Melanocyte of skin (primary cell): ENCODE measurements around the gene PDE6A.

- CAGE, long polyA plus RNA, 2 experiments, result no peak in any of the 2 experiments
Measured at GRCh38 chr5:148826888-148827244, 455 bp downstream of the ADRB2 start.

GRCh38 chr5:148844575-148845348, 18.4 kb downstream of the ADRB2 start:
- CAGE, long polyA plus RNA, 2 experiments, result no peak in any of the 2 experiments

DNA sequence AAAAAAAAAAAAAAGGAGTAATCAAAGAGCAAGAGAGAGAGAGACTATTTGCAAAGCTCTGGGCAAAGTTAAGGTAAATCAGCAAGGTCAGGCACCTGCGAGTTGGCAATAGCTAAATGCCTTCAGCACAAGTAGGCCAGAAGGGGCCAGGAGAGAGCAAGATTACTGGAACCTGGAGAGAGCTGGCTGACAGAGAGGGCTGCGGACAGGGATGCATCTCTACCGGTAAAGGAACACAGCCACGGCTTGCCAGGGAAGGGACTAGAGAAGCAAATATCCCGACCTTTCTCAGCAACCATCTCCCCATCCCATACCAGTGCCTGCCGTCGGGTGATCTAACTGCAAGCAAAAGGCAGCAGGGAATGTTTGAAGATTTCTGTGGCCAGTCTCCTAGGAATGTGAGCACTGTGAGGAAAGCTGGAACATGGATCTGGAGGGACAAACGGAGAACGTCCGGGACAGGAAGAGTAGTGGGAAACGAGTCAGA, 15.9 kb upstream of the ABLIM3 start:
- CAGE, long polyA plus RNA, 2 experiments, result no peak in any of the 2 experiments

GRCh38 chr5:149258869-149259670, 12.6 kb upstream of the AFAP1L1 start:
- CAGE, long polyA plus RNA, 2 experiments, result no peak in any of the 2 experiments

GRCh38 chr5:149405157-149406180, 26.4 kb upstream of the IL17B start:
- CAGE, long polyA plus RNA, 2 experiments, result no peak in any of the 2 experiments

GRCh38 chr5:149466222-149467290, 84.7 kb downstream of the CSNK1A1 start:
- CAGE, long polyA plus RNA, 2 experiments, result no peak in any of the 2 experiments

DNA sequence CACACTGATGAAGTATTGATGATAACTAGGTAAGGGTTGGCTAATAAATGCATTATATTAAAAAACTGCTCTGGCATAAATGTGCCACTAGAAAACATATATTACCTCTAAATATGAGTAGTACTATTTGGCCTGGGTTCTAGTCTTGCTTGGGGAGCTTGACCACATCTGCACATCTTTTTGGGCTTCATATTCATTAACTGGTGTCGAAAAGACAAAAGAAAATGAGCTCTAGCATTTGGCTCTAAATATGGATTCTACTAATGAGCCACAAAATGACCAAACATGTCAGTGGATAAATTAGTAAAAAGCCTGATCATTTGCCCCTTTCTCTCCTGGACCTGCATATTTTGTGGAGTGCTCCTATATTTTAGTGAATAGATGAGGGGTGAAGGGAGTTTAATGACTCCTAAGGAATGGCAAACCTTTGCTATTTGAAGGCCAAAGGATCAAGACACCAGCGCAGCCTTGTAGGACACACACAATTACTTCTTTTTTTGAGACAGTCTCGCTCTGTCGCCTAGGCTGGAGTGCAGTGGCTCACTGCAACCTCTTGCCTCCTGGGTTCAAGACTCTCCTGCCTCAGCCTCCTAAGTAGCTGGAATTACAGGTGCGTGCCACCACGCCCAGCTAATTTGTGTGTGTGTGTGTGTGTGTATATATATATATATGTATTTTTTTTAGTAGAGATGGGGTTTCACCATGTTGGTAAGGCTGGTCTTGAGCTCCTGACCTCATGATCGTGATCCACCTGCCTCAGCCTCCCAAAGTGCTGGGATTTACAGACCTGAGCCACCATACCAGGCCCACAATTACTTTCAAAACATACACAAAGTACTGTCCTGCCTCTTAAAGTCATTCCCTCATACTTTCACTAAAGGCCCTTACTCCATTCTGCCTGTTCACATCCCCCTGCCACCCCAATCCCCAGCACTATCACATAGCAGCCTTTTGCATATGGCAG, 60.6 kb downstream of the CSNK1A1 start:
- CAGE, long polyA plus RNA, 2 experiments, result no peak in any of the 2 experiments

GRCh38 chr5:149537291-149537811, 13.9 kb downstream of the CSNK1A1 start:
- CAGE, long polyA plus RNA, 2 experiments, result no peak in any of the 2 experiments

- CAGE, long polyA plus RNA, 2 experiments, result no peak in any of the 2 experiments
Measured at GRCh38 chr5:149582064-149582218, 643 bp downstream of the ARHGEF37 start.

- CAGE, long polyA plus RNA, 2 experiments, result no peak in any of the 2 experiments
Measured at GRCh38 chr5:149618523-149619455, 37.5 kb downstream of the ARHGEF37 start.

DNA sequence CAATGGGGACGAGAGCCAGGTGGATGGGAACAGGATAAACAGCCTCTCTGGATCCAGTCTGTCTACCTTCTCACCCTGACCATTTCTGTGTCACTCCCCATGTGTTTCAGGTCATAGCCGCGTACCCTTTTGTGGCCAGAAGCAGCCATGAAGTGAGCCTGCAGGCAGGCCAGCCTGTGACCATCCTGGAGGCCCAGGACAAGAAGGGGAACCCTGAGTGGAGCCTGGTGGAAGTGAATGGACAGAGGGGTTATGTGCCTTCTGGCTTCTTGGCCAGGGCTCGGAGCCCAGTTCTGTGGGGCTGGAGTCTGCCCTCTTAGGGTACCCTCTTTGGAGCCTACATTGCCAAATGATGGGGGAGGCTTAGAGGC, 50.6 kb downstream of the ARHGEF37 start:
- CAGE, long polyA plus RNA, 2 experiments, result no peak in any of the 2 experiments

DNA sequence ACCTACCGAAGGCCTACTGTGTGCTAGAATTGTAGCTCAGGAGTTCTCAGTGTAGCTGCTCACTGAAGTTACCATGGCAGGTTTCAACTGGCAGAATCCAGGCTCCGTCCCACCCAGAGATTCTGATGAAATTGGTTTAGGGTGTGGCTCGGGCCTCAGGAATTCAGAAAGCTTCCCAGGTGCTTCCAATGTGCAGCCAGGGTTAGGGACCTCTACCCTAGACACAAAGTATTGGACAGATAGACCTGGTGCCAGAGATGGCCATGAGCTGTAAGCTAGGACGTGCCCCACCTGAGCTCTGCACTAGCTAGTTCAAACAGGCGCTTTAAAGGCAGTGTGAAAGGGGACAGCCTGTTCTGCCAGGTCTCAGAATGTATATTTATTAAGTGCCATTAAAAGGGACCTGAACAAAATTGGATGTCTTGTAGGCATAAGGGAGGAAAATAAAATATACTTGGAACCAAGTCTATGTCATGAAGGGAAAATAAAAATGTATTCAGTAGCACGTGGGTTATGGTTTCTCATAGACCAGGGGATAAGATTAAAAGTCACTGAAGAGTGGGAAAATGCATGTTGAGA, 52.8 kb downstream of the ARHGEF37 start:
- CAGE, long polyA plus RNA, 2 experiments, result no peak in any of the 2 experiments

DNA sequence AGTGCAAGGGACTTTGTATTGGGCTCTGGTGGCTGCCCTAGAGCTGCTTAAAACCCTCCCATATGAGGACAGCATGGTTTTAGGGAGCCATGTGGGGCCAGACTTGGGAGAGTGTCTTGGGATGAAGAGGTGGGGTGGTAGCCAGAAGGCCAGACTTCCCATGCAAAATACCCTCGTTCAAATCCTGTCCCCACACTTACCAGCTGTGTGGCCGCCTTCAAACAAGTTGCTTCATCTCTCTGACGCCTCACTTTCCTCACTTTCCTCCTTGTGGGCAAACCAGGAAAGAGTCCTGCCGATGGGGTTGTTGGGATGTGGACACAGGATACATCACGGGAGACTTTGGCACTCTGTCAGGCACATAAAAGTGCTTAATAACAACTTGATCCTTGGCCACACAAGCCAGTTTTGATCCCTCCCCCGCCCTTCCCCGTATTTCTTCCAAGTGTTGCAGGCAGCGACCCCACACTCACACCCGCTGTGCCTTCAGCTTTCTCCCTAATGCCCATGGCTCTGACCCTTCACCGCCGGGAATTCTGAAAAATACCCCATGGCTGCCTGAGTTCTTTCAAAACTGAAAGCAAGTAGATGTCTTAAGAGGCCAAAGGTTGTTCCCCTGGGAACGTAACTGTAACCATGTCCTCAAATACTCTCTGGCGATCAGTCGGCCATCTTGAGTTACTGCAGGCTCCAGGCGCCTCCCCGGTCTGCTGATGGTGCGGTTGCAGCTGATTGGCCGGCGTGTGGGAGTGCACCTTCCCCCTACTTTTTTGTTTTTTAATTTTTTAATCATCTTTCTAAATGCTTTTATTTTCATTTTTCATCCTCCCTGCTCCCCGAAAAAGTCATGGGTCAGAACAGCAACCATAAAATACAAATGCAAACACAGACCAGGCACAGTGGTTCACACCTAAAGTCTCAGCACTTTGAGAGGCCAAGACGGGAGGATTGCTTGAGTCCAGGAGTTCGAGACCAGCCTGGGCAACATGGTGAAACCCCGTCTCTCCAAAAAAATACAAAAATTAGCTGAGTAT, 59.8 kb downstream of the ARHGEF37 start:
- CAGE, long polyA plus RNA, 2 experiments, result no peak in any of the 2 experiments

DNA sequence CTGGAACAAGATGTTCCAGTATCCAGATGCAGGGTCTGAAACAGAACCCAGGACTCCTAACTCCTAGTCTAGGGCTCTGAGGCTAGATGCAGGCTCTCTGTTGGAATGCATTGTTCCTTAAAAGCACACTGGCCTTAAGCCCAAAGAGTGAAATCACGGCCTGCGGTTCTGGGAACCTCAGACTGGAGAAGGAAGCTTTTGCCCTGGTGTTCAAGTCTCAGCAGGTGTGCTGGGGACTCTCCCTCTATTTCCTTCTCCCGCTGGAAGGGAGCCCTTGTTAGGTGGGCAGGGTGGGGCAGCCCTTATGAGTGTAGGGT, 1.9 kb upstream of the PPARGC1B start:
- CAGE, long polyA plus RNA, 2 experiments, result no peak in any of the 2 experiments

DNA sequence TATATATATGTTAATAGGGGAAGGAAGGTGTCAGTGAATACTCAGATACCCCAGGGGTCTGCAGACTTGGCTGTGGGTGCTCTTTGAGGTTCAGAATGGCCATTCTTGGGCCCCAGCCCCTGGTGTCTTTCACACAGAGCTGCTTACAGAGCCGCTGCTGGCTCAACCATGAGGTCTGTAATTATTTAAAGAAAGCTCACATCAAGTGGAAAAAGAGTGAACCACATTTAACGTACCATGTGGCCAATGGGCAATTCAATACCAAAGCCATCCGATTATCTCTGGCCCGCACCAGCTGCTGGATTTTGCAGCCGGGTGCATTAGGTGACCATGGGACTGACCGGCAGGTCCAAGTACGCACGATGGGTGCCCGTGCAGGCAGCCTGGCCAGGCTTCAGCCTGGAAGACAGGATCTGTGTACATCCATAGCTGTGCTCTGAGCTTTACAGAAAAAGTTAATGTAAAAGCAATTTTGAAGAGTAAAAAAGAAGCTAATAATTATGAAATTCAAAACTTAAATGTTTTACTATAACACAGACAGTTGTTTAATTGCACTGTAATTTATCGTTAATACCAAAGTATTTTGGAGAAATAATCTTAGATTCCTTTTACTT, 20.5 kb downstream of the PPARGC1B start:
- CAGE, long polyA plus RNA, 2 experiments, result no peak in any of the 2 experiments

GRCh38 chr5:149798348-149798912, 68.3 kb downstream of the PPARGC1B start:
- CAGE, long polyA plus RNA, 2 experiments, result no peak in any of the 2 experiments

DNA sequence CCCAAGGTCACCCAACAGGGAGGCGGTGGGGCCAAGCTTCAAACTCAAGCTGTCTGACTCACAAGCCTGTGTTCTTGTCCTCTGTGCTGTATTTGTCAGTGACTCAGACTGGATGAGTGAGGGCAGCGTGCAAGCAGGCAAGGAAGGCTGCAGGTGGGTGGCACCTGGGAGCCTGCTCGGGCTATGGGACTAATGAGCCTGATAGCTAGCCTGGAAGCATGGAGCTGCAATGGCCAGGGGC, 105.4 kb downstream of the PDE6A start:
- CAGE, long polyA plus RNA, 2 experiments, result no peak in any of the 2 experiments

DNA sequence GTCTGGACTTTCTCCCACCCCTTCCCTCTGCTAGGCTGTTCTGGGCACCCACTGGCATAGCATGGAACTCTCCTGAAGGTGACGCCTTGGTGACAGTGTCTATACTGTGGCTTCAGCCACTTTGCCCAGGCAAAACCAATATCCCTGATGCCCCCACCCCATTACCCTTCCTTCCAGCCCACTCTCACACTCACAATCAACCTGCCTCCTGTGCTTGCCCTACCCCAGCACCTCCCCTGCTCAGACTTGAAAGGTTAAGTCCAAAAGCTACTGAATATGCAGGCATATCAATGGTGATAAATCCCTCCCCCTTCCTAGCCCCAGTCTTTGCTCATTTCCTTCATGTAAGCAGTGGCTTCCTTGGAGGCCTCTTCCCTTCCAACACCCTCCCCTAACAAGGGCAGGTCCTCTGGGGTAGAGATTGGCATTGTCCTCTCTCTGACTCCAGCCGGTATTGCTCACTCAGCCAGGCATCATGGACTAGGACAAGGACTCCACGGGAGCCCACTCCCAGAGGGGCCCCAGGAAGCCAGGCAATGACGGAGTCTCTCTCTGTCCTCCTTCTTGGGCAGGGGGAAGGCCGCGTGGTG, 102.8 kb downstream of the PDE6A start:
- CAGE, long polyA plus RNA, 2 experiments, result no peak in any of the 2 experiments

DNA sequence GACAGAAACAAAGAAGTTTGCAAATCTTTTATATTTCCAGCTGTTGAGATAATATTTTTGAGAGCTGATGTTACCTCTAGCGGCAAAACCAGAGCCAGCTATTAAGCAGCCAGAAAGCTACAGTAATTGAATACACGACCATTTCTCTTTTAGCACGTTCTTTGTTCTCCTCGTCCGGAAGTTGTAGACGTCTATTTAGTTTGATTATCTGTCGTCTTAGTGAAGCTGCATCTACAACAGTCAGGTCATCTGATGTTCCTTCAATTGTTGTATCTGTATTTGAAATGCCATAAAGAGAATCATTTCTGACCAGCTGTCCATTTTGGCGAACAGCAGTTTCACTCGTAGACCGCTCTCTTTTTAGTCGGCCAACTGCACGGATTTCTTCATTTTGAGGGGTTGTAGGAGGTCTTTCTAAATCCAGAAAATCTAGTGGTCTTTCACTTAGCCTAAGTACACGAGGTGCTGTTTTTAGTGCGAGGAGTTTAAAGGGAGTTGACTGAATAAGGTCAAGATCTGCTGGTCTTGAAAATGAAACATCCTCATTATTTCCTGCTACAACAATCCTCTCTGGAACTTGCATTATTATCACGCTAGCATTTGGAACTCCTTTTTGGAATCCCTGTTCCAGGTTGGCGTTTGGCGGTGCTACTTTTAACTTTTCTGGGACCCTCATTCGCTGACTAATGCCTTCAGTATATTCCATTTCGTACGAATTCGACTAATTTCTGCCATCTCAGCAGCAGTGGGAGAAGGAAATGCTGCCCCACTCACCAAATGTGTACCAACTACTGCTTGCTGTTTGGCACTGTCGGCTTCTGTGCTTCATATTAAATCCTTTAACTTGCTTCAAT, 12.4 kb downstream of the PDE6A start:
- CAGE, long polyA plus RNA, 2 experiments, result no peak in any of the 2 experiments

GRCh38 chr5:149944559-149944857, at the start of gene PDE6A:
PDE6A (minus strand) TSS chr5:149944793.
- CAGE, long polyA plus RNA, 2 experiments, result no peak in any of the 2 experiments